ENCODE data around the genes CCL11 and TMEM132E.

DNA sequence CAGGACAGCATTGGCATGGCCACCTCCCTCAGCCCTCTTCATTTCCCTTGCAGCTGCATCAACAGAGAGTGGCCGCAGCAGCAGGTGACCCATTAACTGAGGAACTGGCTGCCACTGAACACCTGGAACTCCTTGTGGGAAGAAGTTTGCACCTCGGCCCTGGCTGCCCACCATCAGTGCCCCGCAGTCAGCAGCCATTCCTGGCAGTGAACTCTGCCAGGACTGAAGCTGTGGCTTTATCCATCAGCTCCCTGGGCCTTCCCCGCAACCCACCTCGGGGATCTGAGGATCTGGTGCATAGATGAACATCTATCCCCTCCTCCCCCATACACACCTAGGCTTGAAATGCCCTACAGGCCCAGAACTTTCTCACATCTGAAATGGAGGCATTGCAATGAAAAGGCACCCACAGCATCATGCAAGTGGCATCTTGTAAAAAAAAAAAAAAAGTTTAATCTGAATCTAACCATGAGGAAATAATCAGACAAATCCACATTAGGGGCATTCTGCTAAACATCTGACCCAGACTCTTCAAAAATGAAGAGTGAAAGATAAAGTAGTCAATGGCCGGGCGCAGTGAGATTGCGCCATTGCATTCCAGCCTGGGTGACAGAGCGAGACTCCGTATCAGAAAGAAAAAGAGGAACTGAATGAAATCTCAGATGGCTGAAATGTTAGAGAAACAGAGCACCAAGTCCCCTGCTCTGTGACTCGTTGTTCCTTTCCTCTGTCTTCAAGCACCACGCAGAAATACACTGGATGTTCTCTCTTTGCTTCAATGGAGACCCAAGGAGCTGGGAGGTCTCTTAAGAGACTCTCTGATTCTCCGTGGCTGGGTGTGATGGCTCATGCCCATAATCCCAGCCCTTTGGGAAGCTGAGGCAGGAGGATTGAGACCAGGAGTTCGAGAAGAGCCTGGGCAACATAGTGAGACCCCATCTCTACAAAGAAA, 12.8 kb upstream of the RNF135 start:
- RRBS, result no CpG with 5 or more reads among the region's 14 CpGs

GRCh38 chr17:31051952-31052590, 42.7 kb upstream of the NF1 start:
- RRBS, result no CpG with 5 or more reads among the region's 6 CpGs

DNA sequence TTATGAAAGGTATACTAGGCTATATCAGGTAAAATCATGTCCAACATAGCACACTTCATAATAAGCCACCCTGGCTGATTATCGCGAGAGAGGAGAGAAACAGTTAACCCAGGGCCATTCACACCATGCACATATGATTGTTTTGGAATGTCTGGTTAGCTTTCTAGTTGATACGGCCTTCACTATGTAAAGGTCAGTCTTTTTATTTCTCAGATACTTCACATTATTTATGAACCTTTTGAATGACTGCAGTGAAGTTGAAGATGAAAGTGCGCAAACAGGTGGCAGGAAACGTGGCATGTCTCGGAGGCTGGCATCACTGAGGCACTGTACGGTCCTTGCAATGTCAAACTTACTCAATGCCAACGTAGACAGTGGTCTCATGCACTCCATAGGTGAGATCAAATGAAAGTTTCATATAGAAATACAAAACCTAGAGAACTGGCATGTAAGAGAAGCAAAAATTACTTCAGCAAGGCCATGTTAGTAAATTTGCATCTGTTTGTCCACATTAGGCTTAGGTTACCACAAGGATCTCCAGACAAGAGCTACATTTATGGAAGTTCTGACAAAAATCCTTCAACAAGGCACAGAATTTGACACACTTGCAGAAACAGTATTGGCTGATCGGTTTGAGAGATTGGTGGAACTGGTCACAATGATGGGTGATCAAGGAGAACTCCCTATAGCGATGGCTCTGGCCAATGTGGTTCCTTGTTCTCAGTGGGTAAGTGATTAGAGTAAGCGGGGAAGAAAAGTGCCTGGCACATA, 64.4 kb downstream of the OMG start:
- RRBS, result no CpG with 5 or more reads among the region's 11 CpGs

- RRBS, result 2% methylated on average over 13 of the region's 40 CpGs
Measured at GRCh38 chr17:31488540-31489585, 97.4 kb downstream of the RAB11FIP4 start.

DNA sequence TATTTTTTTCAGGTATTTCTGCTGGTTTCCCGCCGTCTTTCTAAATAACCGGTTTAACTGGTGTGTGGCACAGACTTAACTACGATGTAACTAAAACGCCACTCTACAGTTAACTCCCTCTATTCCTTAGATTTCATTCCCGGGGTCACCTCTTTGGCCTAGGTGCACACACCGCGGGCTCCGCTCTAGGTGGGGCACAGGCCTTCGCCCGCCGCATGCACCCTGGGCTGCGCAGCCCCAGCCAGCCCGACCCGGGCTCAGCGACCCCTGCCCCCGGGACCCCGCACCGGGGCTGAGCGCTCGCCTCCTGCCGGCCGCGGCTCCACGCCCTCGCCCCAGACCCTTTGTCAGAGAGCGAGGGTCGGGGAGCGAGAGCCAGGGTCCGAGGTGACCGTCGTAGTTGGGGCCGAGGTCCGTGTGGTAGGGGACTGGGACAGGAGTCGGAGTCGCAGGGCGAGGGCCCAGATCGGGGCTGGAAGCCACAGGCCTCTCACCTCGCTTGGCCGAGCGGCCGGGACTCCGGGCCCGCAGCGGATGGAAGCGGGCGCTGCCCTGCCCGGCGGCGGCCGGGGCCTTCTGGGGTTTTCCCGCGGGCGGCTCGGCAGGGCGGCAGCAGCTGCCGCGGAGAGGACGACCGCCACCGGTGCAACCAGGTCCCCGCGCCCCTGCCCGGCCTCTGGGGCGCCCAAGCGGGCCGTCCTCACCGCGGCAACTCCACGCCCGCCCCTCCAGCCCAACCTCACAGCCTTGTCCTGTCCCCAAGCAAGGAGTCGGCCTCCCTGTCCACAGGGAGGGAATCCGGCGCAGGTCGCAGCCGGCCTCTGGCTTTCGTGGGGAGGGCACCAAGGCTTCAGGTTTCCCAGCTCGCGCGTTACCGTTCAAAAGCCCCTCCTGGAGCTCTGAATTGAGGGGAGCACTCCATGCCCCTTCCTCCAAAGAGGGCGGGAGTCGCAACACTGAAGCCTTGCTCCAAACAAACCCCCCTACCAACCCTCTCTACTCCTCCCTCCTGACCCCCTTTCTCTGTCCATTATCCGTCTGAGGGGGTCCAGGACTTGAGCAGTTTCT, 15.5 kb upstream of the UTP6 start:
- RRBS, result 17% methylated on average over 25 of the region's 84 CpGs

- RRBS, result no CpG with 5 or more reads among the region's 5 CpGs
Measured at GRCh38 chr17:31975338-31975865, 31.8 kb upstream of the LRRC37B start.

- RRBS, result no CpG with 5 or more reads among the region's 25 CpGs
Measured at GRCh38 chr17:32040047-32040852, 33.1 kb downstream of the LRRC37B start.

DNA sequence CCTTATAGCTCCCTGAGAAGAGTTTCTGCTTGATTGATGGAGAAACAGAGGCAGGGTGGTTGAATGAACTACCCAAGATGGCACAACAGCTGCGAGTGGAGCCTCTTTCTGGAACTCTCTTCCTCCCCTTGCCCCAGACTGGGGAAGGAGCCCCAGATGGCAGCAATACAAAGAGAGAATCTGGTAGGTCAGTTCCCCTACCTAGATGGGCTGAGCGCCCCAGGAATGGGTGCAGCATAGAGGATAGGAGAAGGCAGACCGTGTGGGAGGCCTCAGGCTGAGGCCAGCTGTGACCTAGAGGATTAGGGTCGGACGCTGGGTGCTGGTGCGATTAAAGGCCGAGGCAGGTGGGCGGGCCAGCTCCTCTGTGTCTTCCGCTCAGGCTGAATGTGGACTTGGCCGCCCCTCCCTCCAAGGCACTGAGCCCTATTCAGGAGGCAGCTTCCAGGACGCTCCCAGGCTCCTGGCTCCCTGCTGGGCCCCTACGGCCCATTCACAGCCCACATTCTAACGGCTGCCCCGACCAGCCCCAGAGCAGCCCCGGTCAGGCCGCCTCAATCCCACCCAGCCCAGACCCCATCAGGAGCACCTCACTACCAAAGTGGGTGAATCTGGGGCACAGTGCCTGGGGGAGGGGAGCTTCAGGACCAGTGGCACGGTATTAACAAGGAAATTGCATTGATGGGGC, 14.2 kb downstream of the RHBDL3 start:
- RRBS, result no CpG with 5 or more reads among the region's 17 CpGs

DNA sequence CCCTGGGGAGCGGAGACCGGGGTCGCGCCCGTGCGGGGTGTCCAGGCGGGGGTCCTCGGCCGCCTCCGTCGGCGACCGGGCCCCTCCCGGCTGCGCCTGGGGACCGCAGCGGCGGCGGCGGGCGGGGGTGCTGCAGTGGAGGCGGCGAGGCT, 275 bp downstream of the CDK5R1 start:
- RRBS, result under 1% methylated on average over 21 of the region's 23 CpGs

- RRBS, result no CpG with 5 or more reads among the region's 7 CpGs
Measured at GRCh38 chr17:32532917-32534064, 46.5 kb downstream of the CDK5R1 start.

DNA sequence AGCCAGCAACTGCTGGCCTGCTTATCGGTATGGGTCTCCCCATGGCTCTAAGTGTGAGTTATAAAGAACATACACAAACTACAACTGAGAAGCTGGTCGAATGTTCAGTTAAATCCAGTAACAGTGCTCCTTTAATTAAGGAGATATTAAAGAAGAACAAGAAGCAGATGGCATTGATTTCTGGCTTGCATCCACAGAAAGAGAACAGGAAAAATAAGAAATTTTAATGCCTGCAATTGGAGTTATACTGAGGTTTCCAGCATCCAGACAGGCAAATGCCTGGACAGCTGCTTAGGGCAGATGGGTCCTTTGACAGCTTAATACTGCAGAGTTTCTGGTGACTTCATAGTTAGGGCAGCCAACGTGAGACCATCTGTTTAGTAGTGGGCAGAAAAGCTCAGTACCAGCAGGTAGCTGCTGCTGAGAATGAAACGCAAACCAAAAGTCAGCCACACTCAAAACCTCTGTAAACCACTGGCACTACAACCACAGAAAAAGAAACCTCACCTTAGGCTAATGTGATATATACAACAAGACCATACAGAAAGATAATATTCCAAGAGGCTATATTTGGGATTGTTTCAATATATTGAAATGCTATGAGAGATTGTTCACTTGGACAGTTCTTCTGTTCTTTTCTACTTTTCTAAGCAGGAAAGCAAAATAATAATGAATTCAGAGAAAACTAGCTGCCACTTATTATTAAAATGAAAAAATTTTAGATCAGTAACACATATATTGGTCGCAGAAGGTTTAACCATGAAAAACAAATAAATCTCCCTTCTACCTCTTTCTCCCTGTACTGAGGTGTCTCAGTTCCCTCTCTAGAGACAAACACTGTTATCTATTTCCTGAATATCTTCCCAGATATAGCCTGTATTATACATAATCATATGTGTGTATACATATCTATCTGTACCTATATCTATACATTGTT, 110.0 kb downstream of the CDK5R1 start:
- RRBS, result no CpG with 5 or more reads among the region's 5 CpGs

- RRBS, result no CpG with 5 or more reads among the region's 2 CpGs
Measured at GRCh38 chr17:32822989-32823371, 53.9 kb downstream of the MYO1D start.

DNA sequence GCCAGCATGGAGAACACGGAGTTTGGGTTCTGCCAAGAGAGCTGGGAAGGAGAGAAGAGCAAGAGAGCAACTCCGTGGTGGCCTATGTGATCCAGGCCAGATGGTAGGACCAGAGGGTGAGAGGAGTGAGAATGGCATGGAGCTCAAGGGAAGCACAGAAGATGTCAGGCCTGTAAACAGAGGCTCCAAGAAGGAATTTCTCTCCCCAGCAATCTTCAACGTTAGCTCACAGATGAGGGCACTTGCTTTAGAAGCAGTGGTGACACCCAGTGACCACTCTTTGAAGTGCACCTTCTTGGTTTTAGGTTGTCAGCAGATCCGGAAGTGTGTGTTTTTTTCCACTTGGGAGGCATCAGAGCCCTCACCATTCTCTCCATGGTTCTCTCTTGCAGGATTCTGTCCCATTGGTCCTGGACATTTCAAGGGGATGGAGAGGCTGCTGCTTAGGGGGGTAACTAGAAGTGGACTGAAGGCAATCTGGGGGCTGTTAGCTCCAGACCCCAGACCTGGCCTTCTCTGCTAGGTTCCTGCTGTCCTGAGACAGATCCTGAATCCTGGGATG, 18.1 kb upstream of the TMEM98 start:
- RRBS, result no CpG with 5 or more reads among the region's 4 CpGs

- RRBS, result no CpG with 5 or more reads among the region's 7 CpGs
Measured at GRCh38 chr17:33413944-33414416, 120.9 kb upstream of the ASIC2 start.

DNA sequence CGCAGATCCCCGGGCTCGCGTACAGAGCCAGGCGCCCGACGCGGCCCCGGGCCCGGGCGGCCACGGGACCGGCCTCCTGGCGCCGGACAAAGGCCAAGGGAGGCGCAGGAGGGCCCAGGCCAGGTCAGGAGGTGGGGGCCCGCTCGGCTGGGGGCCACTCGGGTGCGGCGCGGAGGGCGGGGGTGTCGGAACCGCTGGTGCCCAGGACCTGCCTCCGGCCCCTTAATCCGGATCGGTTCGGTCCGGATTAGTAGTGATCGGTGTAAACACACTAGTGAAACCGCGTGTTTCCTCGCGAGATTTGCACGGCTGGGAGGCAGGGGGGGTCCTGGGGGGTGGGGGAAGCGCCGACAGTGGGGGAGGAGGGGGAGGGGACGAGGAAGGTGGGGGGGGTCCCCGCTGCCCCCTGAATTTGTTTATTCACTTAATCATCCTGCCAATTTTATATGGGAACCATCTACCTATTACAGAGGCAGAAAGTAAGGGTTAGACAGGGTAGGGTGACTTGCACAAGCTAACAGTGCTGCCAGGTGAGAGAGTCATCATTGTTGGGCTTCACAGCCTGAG, 214.9 kb upstream of the CCL2 start:
- RRBS, result no CpG with 5 or more reads among the region's 40 CpGs

DNA sequence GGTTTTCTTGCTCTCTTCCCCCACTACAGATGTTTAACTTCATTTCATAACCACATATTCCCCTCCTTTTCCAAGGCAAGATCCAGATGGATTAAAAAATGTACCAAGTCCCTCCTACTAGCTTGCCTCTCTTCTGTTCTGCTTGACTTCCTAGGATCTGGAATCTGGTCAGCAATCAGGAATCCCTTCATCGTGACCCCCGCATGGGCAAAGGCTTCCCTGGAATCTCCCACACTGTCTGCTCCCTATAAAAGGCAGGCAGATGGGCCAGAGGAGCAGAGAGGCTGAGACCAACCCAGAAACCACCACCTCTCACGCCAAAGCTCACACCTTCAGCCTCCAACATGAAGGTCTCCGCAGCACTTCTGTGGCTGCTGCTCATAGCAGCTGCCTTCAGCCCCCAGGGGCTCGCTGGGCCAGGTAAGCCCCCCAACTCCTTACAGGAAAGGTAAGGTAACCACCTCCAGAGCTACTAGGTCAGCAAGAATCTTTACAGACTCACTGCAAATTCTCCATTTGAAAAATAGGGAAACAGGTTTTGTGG, at the start of gene CCL11:
CCL11 (plus strand) TSS at position 278 of the 544 bp plus-strand sequence.
- RRBS, result no CpG with 5 or more reads among the region's 5 CpGs

DNA sequence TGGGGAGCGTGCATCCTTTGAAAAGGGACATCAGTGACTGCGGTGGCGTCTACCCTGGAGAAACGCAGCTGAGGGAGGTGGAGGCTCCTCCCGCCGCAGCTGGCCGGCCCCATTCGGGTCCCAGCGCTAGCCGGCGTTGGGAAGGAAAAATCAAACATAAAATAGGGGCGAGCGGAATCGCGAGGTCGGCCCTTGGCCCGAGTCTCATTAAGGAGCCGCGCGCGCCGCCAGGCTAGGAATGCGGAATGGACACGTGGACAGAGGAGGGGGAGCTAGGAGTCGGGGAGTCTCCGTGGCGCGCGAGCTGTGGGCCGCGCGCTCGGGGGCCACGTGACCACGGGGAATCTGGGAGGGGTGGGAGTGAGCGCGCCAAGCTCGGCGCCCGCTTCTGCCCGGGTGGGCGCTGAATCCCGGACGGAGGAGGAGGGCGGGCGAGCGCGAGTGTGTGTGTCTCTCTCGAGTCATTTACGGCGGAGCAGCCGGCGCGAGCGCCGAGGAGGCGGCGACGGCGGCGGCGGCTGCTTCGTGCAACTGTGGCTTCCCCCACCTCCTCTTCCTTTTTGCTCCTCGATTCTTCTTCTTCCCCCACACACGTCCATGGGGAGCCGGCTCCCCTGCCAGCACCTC, at the start of gene TMEM132E:
TMEM132E (plus strand) TSS at position 460 of the 627 bp plus-strand sequence.
- RRBS, result under 1% methylated on average over 25 of the region's 66 CpGs

DNA sequence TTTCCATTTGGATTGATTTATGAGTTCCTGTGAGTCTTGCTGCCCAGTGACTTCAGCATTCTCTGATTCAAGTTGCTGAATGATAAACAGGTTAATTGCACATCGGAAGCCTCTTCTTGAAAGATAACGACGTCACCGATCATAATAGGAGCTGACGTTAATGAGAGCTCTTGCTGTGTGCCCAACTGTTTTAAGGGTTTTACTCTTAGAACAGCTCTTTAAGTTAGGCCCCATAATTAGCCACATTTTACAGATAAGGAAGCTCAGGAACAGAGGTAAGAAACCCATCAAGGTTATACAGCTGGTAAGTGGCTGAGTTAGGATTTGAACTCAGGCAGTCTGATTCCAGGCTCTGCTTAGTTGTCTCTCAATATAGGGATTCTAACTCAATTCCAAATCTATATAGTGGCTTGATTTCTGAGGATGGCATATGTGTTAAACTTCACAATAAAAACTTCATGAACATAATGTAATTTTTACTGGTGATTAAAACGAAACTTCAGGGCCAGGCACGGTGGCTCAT, 1.6 kb downstream of the LIG3 start:
- RRBS, result no CpG with 5 or more reads among the region's 7 CpGs

- RRBS, result no CpG with 5 or more reads among the region's 14 CpGs
Measured at GRCh38 chr17:34982827-34983672, 2.7 kb downstream of the LIG3 start.

DNA sequence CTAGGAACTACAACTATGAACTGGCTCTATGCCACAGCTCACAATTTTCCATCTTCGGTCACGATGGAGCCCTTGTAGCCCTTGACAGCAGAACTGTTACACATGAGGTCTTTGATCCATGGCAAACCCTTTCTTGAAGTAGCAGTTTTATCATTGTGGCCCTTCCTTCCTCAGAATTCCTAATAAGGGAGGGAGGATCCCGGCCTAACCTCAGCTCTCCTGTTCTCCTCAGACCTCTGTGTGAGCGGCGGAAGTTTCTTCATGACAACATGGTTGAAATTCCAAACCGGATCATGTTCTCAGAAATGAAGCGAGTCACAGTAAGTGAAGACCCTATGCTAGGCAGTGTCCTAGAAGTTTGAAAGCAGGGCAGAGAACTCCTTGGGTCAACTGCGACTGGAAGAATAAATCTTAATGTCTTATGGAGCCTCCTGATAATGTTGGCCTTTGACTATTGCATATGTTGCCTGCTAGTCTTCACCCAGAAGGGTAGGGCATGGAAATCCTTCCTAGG, 17.3 kb downstream of the LIG3 start:
- RRBS, result 54% methylated on average over 2 of the region's 8 CpGs

Measured in zone of skin (tissue), 1 donor.